Smooth muscle cell (in vitro differentiated cells): ENCODE data around the gene SKP1.

DNA sequence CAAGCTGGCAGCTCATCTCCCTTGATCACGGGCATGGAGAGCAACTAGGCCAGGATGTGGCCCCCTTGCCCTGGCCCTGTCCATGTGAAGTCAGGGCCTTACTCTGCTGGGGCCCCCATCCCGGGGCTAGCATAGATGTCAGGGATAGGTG, 41.9 kb downstream of the SLC22A5 start:
- RAMPAGE, long total RNA, result no peak

GRCh38 chr5:132423204-132423817, 53.8 kb downstream of the SLC22A5 start:
- RAMPAGE, long total RNA, result no peak

GRCh38 chr5:132425419-132426472, 56.2 kb downstream of the SLC22A5 start:
- RAMPAGE, long total RNA, result no peak

DNA sequence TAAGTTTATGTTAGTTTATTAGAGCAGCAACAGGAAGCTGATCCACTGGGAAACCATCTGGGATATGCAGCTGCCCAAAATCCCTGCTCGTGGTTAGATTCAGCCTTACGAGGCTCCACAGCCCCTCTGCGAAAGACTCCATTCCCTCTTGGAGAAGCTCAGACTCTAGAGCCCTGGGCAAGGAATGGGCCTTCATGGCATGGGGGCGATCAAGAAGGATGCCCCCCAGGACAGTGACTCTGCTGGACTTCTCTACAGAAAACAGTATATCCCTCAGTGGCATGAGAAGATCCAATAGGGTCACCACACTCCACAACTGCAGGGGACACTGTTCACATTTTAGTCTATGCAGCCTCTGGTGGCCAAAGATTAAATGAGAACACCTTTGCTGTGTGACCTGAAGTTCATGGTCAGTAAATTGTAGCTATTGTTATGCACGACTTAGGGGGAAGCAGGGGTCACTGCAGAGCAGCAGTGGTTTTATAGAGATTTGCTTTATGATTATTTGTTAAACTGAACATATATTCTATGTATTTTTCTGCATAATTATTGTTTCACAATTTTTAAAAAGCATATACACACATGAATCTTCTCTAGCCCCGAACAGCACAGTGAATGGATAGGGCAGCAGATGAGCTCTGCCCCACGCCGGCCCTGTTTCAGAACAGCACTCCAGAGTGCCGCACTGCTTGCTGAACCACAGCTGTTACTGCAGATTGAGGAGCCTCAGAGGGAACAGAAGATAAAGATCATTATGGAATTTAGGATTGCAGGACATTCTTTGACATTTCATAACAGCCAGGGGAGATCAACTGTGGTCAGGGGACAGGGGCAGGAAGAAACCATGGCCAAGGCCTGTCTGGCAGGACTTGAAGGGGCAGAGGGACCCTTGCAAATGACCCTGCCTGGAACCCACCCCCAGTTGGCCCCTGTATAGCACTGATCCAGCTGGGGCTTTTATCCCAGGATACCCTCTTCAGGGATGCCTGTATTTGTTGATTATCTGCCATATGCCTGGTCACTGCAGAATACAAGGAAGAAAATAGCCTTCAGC, 20.8 kb downstream of the IRF1 start:
- RAMPAGE, long total RNA, result no peak

DNA sequence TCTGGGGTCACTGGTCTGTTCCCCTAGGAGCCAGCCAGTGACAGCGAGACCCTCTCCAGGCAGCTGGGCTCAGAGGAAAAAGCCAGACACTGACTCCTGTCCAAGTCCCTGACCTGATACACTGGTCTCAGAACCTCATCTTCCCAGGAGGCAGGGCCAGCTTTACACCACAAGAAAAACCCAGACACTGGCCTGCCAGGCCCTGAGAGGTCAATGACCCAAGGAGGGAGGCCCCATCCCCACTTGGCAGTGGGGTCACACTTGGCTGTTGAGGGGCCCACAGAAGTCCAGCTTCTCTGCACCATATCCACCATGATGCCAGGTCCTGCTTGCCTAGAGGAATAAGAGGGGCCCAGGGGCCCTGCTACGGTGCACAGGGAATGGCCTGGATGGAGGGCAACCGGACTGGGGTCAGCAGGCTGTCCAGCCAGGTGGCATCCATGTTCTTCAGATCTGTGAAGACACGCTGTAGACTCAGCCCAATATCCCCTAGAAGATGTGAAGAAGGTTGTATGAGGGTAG, 6.9 kb downstream of the IRF1 start:
- RAMPAGE, long total RNA, result no peak

GRCh38 chr5:132588495-132589044, 31.8 kb downstream of the RAD50 start:
- RAMPAGE, long total RNA, result no peak

DNA sequence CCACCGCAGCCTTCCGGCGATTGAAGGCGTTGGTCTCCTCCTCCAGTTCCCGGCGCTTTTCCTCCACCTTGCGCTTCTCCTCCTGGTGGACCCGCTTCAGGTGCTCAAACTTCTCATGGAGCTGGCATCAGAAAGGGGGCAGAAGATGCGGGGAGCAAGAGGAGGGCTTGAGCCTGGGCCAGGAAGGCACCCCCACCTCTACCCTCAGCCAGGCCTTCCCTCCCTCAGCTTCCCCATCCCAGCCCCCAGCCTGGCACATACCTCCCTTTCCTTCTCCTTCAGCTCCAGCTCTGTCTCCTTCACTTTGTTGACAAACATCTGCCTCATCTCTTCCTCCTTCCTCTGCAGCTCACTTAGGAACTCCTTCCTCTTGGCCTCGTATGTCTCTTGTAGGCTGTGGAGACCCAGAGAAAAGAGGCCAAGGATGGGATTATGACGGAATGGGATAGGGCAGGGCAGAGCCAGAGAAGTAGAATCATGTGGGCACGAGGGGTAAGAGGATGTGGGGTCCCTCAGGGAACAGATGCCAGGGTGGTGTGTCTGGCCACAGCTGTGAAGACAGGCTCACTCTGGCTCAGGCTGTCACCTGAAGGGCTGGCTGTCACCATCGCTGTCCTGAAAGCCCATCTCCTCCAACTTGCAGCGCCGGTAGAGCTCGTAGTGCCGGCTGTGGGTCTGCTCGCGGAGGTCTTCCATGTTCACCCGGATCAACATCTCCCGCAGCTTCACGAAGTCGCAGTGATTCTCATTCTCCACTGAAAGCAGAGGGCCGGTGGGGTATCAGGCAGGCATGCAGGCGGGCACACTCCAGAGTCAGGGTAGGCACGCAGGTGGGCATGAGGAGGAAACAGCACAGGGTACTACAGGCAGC, 13.9 kb downstream of the CCNI2 start:
- RAMPAGE, long total RNA, result no peak

GRCh38 chr5:132870689-132871331, 2.7 kb upstream of the LEAP2 start:
- RAMPAGE, long total RNA, result no peak

DNA sequence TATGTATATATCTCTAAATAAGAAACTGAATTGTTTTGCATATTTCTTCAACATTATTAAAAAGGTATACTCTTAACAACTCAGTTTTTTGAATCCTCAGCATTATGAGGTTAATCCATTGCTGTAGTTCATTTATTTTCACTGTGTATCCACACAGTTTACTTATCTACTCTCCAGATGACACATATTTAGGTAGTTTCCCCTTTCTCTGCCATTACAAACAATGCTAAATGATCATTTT, 11.7 kb downstream of the AFF4 start:
- RAMPAGE, long total RNA, result no peak

- RAMPAGE, long total RNA, result no peak
Measured at GRCh38 chr5:133327797-133328440, 276.1 kb downstream of the HSPA4 start.

DNA sequence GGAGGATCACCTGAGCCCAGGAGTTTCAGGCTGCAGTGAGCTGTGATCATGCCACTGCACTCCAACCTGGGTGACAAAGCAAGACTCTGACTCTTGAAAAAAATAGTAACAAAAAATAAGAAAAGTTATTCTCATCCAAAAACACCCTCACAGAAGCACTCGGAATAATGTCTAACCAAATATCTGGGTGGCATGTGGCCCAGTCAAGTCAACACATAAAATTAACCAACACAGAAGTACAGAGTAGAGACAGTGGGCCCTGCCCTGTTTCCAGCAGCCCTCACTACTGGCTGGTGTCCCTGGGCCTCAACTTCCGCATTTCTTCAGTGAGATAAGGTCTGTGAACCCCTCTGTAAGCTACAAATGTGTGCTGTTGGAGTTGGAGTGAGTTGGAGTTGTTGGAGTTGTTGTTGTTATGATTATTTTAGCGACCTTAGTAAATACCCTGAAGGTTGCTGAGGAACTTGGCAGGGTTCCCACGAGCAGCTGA, 30.4 kb downstream of the C5orf15 start:
- RAMPAGE, long total RNA, result no peak

DNA sequence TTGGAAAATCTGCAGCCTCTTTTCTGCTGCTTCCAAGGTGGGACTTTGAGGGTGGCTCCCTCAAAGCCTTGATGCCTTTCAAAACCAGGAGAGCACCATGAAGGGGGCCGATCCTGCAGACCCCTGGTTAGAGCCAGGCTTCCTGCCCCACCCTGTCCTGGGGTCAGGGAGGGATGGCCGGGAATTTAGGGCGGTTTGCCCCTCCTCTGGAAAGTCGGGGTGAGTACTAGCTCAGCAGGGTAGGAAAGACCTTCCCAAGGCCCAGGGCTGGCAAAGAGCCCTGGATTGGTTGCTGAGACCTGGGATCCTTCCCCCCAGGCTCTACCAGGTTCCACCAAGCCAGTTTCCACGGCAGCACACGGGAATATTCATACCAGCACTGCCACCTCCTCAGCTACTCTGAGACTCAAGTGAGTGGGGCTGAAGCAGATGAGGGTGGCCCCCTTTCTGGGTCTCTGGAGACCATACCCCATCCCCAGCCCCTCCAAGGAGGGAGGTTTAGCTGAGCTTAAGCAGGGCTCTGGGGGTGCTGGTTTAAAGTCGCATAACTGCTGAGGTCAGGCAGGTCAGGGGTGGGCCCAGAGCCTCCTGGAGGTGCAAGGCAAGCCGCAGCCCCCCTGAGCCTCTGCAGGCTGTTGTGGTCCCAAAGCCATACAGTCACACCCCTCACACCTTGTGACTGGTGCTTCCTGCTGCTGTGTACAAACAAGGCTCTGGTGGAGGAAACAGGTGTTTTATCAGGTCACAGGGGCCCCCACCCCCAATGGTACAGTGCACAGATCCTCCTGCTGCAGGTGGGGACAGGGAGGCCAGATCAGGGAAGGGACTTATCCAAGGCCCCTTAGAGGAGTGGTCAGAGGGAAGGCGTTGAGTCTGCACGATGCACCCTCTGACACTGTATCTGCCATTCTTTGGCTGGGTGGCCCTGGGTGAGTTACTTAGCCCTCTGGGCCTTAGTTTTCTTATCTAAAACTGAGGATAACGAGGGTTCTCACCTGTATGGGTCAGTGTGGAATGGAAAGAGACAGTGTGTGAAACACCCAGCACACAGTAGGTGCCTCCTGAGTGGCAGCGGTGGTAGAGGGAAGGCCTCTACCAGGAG, 7.9 kb downstream of the TCF7 start:
- RAMPAGE, long total RNA, result no peak

DNA sequence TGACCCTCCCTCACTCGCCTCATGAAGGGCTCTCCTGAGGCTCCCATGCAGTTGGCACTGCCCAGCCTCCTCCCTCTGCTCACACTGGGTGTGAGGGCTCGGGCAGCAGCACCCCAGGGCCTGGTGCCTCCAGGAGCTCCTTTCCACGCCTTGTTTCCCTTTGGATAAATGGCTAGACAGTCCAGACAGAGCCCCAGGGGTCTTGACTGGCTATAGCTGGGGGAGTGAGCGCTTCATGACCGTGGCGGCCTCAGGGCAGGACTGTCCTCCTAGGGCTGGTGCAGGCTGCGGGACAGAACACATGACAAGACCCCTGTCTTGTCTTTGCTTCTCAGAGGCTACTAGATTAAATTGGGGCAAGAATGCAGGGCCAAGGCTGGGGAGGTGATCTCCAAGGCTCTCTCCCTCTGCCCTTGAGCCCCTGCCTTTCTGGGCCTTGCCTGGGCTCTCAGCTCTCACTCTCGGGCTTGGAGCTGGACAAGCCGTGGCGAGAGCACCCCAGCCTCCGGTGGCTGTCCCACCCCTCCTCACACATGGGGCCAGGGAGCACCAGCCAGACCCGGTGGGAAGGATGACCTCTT, 13.9 kb downstream of the TCF7 start:
- RAMPAGE, long total RNA, result no peak

- RAMPAGE, long total RNA, result no peak
Measured at GRCh38 chr5:134129207-134129938, 14.9 kb downstream of the TCF7 start.

GRCh38 chr5:134139678-134140027, 25.2 kb downstream of the TCF7 start:
- RAMPAGE, long total RNA, result no peak

DNA sequence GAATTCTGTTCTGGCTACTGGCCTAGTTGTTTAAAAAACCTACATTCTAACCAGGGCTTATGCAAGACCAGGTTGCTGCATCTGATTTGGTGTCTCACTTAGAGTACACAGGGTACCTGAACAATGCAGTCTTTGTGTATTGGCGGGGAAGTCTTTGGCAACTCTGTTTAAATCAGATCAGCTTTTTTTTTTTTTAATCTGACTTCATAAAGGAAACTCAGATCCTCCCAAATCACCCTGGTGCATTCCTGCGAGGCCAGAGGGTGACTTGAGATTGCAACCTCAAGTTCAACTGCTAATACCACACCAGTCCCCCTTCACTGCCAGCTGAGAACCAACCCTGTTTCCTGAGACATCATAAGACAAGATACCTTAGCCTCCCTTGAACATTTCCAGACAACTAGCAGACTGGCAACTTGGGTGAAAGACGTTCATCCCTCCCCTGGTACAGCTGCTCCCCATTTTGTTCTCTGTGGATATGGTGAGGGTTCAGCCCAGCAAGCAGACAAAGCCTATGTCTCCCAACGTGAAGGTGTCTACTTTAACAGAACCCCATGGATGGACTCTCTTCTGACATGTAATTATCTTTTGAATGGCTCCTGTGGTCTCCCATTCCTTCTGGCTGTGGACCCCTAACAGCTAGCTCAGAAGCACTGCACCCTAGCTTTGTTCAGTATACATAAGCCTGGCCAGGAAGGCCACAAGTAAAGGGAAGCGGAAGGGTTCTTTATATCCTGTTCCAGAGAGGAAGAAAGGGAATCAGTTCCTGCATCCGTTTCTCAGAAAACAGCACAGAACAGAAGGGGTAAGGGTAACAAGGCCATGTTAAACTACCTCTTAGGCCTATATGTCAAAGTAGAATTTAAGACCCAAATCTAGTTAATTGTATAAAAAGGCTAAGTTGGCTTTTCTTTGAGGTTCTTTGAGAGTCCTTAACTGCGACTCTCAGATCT, 26.8 kb downstream of the SKP1 start:
- RAMPAGE, long total RNA, result no peak

DNA sequence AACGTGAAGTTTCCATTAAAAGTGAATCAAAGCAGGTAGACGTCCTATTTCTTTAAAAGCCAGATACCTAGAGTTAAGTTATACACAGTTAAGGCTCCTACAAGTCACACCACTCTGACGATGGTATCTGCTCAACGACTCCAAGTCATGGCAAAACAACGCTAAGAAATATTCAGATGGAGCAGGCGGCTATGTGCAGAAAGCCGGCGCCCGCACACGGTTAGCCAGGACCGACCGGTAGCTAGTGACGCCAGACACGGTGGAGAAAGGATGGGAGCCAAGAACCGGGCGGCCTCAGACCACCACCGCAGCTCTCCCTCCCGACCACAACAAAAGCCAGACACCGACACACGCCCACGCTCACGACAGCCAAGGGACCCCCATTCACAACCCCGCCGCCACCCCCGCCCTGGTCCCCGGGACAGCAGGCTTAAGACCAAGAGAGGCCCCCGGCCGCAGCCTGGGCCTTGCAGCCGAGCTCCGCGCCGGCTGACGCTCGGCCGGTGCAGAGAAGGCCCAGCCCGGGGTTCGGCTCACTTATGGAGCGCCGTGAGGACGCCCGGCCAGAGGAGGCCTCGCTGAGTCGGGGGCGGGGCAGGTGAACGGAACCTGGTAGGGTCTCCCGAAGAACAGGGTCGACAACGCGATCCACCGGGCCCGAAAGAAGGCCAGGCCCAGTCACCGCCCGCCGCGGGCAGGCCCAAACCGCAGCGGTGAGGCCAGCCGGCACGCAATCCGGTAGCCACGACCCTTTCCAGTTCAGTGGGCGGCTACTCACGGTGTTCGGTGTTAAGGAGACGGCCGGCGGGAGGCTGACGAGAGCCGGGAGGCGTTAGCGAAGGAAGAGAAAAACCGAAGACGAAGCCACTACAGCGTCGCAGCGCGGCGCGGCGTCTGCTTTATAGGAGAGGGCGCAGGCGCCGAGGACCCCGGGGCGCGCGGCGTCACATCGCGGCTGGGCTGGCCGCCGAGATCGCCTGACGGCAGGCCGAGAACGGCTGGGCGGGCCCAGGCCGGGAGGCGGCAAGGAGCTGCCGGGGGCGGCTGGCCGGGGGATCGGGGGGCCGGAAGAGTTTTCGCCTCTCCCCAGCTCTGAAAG, at the start of gene SKP1:
SKP1 (minus strand) TSS at position 874 of the 1,099 bp plus-strand sequence.
- RAMPAGE, long total RNA, result start-site peak on the minus strand centred at position 888 of the sequence, 38 bp wide, 2,860 and 1,422 reads in 2 replicates

DNA sequence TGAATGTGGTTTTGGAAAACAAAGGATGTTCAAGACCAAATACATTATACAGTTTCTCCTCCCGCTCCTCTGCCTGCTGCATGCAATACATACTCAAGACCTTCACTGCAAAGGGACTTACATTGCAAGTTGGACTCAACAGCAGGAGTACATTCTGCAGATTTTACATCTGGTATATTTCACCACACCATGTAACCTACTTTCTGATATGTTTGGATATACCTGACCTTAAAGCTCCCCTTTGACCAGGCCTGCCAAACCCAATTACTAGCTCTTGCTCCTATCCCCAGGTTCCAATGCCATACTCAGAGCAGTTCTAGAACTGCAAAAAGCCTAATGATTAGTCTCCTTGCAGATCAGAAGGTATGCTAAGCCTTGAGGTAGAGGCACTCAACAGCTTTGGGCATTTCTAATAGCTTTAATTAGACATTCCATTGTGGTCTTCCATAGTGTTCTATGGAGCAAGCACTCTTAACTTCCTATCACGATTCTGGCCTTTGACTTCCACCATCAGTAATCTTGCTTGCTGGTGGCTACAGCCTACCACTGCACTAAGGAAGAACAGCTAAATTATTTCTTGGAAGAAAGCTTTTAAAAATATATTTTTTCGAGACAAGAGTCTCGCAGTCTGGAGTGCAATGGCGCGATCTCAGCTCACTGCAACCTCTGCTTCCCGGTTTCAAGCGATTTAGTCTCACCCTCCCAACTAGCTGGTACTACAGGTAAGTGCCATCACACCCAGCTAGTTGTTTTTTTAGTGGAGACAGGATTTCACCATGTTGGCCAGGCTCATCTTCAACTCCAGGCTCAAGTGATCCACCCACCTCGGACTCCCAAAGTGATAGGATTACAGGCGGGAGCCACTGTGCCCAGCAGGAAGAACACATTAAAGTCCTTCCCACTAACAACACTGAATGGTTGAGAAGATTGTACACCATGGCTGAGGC, 15.2 kb upstream of the SKP1 start:
- RAMPAGE, long total RNA, result no peak

- RAMPAGE, long total RNA, result no peak
Measured at GRCh38 chr5:134224927-134225708, 755 bp downstream of the PPP2CA start.

- RAMPAGE, long total RNA, result no peak
Measured at GRCh38 chr5:134374186-134375082, 3.1 kb downstream of the UBE2B start.